ENCODE measurements around a stretch of chr1.

DNA sequence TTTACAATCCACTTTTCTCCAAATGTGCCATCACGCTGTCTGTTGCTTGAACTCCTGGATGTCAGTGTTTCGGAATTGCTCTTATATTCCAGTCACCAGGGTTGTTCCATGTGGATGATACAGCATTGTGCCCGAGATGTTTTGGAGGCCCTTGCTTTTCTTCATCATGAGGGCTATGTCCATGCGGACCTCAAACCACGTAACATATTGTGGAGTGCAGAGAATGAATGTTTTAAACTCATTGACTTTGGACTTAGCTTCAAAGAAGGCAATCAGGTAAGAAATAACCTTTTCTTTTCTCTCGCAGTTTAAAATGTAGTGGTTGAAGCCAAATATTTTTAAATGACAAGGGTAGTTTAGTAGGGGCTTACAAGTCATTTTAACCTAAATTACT, 2.4 kb downstream of the UHMK1 start:
- PRO-cap = no peak
- RAMPAGE, long total RNA, 4 experiments = no peak in any of the 4 experiments

- PRO-cap = bidirectional peak, plus-strand start at chr1:162562783, minus-strand start at chr1:162562752
- RAMPAGE, long total RNA, 4 experiments = no peak in any of the 4 experiments
These were observed 1.0 kb downstream of the UAP1 start for GRCh38 chr1:162562320-162563157.

DNA sequence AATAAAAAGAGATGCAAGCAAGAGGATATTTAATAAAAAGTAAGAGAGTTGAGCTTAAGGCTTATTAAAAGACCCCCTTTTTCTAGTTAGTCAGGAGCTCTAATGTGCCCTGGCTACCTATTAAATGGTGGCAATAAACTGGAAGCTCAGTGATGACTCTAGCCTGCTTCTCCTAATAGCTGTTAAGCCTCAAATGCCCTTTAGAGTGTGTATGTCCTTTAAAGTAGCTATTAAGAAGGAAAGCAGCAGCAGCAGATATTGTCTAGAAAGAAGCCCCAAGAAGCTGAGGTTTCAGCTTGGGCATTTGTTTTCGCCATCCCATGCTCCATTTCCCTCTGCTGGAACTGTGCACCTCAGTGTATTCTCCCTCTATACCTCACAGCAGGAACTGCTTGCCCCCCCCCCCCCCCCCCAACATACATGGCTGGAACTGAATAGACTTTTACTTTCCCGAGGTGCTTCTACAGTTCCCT, 2.3 kb downstream of the RGS4 start:
- PRO-cap = no peak
- RAMPAGE, long total RNA, 4 experiments = no peak in any of the 4 experiments

DNA sequence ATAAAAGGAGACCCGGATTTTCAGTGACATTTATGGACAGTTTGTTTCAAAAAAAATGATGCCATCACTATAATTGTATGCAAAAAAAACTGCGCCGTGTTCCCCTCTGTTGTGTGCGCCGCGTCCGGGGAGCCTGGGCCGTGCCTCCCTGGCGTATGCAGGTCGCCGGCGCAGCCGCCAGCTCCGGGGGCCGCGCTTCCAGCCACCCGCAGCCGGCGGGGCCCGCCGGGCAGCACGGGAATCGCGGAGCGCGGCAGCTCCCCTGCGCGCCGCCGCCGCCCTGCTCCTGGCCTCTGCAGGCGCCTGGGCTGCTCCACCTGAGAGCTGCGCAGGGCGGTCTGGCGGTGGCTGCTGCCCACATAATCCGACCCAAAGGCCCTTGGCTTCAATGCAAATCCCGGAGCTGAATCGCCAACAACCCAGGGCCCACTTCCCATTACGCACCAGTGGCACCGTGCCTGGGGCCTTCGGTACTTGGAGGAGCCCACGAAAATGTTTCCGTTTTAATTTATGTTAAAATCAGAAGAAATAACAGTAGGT, 237.7 kb upstream of the PBX1 start:
- PRO-cap = unidirectional peak, minus-strand start at position 295 of the sequence
- RAMPAGE, long total RNA, 4 experiments = no peak in any of the 4 experiments

GRCh38 chr1:164557164-164557692, 1.8 kb upstream of the PBX1 start:
- PRO-cap = no peak
- RAMPAGE, long total RNA, 4 experiments = no peak in any of the 4 experiments

GRCh38 chr1:164598218-164599233, 39.5 kb downstream of the PBX1 start:
- PRO-cap = no peak
- RAMPAGE, long total RNA, 4 experiments = no peak in any of the 4 experiments

DNA sequence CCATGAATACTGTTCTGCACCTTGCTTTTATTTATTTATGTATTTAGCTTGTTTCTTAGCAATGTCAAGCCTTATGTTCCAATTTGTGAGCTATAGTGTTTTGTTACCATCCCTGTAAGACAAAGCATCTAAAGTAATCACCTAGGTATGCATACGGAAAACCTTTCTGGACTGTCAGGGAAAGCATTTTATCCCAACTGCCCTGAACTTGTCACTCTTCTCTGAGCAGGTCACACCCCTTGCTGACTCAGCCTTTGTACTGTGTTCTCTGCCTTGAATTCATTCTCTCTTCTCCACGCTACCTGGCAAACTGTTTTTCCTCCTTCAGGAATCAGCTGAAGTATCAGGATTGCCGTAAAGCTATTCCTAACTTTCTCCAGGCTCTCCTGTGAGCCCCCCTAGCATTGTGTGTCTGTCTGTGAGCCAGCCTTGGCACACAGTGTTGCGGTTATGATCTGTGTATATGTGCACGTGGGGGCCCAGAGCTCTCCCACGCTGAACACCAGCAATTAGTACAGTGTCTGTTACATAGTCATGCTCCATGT, 54.2 kb downstream of the PBX1 start:
- PRO-cap = no peak
- RAMPAGE, long total RNA, 4 experiments = no peak in any of the 4 experiments

DNA sequence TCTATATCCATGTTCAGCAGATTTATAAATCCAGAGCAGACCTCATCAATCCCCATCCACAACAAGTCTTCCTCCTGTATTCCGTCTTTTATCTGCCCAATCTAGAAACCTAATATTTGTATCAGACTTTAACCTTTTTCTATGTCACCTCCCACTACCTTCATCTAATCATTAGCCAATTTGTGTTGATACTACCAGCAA, 135.5 kb downstream of the PBX1 start:
- PRO-cap = no peak
- RAMPAGE, long total RNA, 4 experiments = no peak in any of the 4 experiments

GRCh38 chr1:164703546-164703900, 144.5 kb downstream of the PBX1 start:
- PRO-cap = no peak
- RAMPAGE, long total RNA, 4 experiments = no peak in any of the 4 experiments

- PRO-cap = no peak
- RAMPAGE, long total RNA, 4 experiments = no peak in any of the 4 experiments
These were observed 294.1 kb downstream of the PBX1 start for GRCh38 chr1:164853074-164853414.

- PRO-cap = no peak
- RAMPAGE, long total RNA, 4 experiments = no peak in any of the 4 experiments
These were observed 102.8 kb downstream of the LMX1A start for GRCh38 chr1:165253747-165254146.

DNA sequence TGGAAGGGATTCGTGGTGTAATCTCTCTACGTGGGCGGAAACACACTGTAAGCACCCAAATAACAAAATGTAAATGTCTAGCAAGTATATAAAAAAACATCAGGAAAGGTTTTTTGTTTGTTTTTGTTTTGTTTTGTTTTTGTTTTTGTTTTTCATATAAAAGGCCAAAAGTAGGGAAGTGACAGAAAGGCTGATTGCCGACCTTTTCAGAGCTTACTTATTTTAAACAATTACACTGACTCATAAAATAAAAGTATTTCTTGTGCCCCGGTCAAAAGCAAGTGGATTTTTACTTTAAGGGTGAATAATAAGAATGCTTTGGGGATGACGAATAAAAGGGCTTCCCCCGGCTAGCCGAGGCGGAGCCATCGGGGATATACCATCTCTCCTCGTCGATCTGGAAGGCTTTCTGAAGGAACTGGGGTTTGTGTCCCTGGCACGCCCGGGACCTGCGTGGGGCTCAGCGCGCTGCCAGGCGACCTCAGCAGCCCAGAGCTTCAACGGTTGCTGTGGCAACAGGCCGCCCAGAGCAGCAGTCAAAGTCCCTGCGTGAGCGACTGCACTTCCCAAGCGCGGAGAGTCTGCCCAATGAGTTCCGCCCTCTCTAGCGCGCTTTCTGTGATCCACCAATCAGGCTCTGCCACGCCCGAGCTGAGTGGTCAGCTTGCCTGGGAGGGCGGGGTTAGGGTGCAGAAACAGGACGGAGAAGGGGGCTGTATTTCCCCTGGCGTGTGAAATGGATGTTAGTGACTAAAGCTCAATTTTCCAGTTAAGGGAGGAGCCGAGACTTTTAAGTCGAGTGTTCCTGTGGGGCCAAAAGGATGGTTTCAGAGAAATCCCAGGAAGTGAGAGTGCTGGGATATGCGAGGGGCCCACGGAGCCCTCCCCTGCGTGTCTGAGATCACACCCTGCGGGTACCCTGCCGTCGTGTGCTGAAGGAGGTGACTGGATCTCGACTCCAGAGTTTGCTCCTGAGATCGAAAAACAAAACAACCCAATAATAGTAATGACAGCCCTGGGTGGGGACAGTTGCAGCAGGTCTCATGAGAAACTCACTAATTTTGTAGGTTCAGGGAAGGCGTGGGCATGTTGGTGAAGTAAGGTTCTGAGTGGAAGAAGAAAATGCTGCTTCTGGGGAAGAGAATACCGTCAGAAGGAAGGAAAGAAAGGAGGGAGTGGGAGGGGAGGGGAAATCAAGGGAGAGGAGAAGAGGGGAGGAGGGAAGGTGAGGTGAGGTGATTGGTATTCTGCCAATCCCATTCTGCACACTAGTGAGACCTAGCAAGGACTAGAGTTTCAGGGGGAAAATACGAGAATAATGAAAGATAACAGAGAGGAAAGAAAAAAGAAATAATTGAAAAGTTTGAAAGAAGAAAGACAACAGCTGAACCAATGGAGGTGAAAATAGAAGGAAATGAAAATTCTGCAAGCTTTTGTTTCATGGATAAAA, 32.8 kb upstream of the MGST3 start:
- PRO-cap = bidirectional peak, plus-strand start at position 692 of the sequence, minus-strand start at position 583 of the sequence
- RAMPAGE, long total RNA, 4 experiments = no peak in any of the 4 experiments

DNA sequence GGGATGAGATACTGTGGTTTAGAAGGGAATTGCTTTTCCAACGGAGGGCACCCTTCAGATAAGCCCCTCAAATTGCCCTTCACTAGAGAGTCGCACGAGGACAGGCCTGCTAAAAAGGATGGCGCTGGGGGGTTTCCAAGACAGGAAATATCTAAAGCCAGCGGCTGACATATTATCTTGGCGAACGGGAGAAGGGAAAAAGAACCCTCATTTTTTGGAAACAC, 527 bp upstream of the UCK2 start:
- PRO-cap = no peak
- RAMPAGE, long total RNA, 4 experiments = no peak in any of the 4 experiments

- PRO-cap = no peak
- RAMPAGE, long total RNA, 4 experiments = no peak in any of the 4 experiments
These were observed 43.8 kb downstream of the UCK2 start for GRCh38 chr1:165871090-165871725.

GRCh38 chr1:166207828-166208027, 40.9 kb upstream of the FAM78B start:
- PRO-cap = no peak
- RAMPAGE, long total RNA, 4 experiments = no peak in any of the 4 experiments

GRCh38 chr1:166875341-166876140, 523 bp downstream of the TADA1 start:
- PRO-cap = unidirectional peak, plus-strand start at chr1:166875810; unidirectional peak, minus-strand start at chr1:166875976
- RAMPAGE, long total RNA, 4 experiments = no peak in any of the 4 experiments

DNA sequence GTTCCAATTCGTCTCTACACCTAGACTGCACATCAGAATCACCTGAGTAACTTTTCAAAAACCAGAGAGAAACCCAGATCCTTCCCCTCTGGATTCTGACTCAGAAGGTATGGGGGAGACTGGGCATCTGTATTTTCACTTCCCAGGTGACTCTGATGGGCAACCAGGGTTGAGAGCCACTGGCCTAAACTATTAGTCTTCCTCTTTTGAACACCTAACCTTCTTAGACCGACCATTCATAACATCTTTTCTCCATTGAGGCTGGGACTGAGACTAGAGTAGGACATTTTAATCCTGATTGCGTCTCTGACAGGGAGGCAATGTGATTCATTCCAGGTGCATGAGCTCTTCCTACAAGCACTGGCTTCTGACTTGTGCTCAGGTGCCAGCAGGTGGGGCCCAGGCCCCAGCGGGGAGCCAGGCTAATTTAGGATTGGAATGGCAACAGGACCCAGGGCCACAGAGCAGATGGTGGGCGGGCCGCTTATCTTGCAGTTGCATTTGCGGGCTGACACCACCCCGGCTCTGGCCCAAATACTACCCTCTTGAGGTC, 4.3 kb downstream of the GPA33 start:
- PRO-cap = no peak
- RAMPAGE, long total RNA, 4 experiments = no peak in any of the 4 experiments

GRCh38 chr1:167439211-167440064, 78.9 kb downstream of the CD247 start:
- PRO-cap = no peak
- RAMPAGE, long total RNA, 4 experiments = no peak in any of the 4 experiments

DNA sequence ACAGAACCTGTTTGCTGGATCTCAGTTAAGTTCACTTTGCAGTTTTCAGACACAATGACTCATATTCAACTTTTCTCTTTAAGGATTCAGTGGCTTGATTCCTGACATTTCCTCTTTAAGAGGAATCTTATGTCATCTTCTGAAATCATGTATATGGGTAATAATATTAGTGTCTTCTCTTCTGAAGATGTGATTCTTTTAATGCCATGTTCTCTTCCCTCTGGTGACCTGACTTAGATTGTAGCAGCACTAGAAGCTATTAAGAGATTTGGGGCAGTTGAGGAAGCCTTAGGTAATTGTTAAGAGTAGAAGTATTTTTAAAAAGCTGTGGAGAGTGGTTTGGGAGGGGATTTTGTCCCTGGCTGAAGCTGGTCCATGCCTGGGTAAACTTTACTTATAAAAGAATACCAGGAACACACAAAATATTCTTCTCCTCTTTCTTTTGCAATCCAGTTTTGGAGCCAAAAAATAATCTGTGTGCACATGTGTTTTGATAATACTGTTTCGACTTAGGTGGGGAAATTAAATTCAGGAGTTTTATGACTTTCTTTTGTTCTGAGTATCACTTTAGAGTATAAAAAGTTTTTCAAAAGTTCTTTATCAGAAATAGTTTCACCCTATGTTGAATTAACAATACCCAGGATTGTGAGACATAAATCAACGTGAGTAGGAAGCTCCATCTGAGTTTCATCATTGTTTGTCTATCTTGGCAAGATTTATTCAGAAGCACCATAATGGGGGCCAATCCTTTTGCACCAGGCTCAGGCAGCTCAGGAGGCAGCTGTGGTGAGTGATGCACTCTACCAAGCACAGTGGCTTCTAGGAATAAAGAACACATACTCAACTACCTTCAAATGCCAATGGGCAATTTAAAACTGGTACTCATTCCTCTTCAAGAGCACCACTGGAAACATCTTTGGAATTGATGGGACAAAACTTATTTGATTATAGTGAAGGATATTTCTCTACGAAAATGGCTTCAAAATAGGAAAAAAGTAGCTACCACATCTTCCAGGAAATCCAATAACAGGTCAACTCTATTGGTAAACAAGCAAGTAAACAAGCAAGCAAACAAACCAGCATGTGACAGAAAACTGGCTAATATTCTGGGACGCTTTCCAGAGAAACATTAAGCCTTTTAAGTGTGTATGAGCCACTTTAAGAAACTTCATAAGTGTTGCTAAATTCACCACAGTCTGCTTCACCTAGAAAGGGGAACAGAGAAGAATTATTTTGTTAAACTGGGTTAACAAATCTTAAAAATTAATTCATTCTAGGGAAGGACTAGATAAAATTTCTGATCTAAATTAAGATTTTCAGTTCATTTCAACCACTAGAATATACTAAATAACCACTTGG, 12.0 kb downstream of the CREG1 start:
- PRO-cap = no peak
- RAMPAGE, long total RNA, 4 experiments = no peak in any of the 4 experiments

DNA sequence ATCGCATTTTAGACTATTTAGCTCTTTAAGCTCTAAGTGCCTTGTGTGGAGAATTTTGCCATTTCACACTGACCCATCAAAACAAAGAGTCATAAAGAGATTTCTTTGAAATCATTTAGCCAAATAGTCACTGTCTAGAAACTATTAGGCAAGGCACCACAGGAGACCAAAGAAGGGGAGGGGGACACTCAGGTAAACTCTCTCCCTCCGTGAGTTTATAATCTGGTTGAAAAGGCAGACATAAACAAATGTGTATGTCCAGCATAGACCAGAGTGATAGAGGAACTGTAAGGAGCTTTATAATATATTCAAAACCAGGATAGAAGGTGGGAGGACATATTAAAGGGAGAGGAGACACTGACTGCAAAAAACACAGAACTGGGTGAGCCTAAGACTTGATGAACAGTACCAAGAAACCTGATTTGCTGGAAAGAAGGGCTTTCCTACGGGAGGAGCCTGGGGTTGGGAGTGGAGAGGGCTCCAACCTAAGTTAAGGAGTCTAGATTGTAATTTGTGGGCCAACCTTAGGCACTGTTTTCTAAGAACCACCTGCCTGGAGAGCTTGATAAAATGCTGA, 4.7 kb downstream of the CREG1 start:
- PRO-cap = no peak
- RAMPAGE, long total RNA, 4 experiments = no peak in any of the 4 experiments